Osteocyte (in vitro differentiated cells): ENCODE results near the gene GPX7.

DNA sequence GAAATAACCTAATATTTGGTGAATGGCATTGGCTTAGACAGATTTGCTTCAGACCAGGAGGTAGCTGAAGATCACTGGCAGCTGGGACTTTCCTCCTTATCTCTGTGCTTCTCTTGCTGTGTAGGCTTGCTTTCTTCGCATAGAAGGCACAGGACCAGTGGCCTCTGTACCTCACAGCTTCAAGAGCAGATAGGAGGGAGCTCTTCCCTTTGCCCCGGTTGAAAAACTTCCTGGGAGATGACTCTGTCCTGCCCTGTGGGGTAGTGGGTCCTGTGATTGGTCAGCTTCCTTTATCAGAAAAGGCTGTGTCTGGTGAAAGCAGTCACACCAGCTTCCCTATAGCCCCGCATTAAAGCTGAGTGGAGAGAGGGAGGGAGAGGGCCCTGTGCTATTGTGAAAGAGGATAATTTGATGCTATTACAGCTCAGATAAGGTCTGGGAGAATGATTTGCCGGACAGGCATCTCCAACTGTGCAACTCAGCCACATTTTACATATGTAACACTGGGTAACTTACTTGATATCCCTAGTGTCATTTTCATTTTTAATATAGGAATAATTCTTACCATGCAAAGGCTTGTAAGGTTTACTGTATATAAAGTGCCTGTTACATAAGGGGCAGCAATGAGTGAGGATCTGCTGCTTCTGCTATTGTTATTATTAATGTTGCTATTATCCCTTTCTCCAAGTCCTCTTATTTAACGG lies 31.5 kb downstream of the OSBPL9 start:
- PRO-cap, result no peak

DNA sequence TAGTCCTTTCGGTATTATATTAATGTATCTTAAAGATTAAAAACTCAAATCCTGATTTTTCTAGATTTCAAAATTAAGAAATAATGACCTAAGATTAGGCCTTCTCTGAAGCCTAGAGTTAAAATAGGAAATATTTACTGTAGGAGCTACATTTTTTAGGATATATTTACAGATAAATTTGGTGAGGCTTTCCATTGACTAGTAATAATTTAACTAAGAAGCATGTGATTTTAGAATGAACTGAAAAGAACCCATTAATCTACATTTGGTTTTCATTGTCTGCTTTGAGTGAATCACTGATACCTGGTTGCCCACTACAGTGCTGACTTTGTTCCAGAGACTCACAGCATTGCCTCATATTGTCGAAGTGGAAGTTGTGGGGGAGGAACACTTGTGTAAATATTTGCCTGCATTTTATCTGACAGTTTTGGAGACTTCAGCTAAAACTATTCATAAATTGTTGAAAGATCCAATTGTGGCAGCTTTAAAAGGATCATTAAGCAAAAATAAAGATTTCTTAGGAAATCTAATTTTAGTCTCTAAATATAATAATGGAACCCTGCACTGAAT lies 73.2 kb downstream of the OSBPL9 start:
- PRO-cap, result no peak

DNA sequence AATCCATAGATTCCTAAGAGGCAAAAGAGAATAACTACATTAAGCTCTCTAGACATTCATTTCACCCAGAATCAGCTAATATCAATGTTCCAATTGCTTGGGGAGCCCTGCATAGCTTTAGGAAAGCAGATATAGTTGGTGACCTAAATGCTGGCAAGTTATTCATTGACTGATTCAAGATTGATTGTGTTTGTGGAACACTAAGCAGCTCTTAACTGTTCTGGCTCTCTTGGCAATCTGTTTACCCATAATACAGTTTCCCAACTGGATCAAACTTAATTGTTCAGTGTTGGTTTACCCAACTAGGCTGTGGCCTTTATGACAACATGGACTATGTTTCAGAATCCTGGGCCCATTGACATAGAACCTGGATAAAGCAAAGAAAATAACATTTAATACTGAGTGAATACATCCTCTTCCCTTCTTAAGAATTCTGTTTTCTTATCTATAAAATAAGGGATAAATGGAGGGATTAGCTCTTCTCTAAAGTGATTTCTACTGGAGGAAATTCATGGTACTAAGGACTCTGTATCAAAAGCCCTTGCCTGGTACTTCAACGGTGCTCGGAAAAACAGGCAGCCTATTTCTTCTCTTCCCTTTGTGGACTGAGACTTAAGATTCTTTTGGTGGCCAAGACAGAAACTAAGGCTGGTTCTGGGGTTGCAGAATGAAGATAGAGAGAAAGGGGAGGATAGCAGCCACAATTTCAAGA lies 83.5 kb downstream of the NRDC start:
- PRO-cap, result no peak

DNA sequence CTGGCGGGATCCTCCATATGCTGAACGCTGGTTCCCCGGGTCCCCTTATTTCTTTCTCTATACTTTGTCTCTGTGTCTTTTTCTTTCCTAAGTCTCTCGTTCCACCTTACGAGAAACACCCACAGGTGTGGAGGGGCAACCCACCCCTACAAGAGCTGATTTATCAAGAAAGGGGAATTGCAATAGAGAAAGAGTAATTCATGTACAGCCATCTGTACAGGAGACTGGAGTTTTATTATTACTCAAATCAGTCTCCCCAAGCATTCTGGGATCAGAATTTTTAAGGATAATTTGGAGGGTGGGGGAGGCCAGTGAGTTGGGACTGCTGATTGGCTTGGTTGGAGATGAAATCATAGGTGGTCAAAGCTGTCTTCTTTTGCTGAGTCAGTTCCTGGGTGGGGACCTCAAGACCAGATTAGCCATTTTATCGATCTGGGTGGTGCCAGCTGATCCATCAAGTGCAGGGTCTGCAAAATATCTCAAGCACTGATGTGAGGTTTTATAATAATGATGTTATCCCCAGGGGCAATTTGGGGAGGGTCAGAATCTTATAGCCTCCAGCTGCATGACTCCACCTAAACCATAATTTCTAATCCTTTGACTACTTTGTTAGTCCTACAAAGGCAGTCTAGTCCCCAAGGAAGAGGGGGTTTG lies 16.7 kb upstream of the RAB3B start:
- PRO-cap, result no peak

- PRO-cap, result no peak
These were observed 17.1 kb downstream of the CC2D1B start for GRCh38 chr1:52348494-52349680.

GRCh38 chr1:52357401-52358097 lies 8.5 kb downstream of the CC2D1B start:
- PRO-cap, result no peak

DNA sequence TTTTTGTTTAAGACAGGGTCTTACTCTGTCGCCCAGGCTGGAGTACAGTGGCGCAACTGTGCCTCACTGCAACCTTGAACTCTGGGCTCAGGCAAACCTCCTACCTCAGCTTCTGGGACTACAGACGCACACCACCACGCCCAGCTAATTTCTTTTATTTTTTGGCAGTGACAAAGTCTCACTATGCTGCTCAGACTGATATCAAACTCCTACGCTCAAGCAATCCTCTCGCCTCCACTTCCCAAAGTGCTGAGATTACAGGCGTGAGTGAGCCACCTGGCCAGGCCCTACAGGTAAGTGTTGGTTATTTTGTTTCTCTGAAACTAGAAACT lies 2.4 kb downstream of the TUT4 start:
- PRO-cap, result no peak

DNA sequence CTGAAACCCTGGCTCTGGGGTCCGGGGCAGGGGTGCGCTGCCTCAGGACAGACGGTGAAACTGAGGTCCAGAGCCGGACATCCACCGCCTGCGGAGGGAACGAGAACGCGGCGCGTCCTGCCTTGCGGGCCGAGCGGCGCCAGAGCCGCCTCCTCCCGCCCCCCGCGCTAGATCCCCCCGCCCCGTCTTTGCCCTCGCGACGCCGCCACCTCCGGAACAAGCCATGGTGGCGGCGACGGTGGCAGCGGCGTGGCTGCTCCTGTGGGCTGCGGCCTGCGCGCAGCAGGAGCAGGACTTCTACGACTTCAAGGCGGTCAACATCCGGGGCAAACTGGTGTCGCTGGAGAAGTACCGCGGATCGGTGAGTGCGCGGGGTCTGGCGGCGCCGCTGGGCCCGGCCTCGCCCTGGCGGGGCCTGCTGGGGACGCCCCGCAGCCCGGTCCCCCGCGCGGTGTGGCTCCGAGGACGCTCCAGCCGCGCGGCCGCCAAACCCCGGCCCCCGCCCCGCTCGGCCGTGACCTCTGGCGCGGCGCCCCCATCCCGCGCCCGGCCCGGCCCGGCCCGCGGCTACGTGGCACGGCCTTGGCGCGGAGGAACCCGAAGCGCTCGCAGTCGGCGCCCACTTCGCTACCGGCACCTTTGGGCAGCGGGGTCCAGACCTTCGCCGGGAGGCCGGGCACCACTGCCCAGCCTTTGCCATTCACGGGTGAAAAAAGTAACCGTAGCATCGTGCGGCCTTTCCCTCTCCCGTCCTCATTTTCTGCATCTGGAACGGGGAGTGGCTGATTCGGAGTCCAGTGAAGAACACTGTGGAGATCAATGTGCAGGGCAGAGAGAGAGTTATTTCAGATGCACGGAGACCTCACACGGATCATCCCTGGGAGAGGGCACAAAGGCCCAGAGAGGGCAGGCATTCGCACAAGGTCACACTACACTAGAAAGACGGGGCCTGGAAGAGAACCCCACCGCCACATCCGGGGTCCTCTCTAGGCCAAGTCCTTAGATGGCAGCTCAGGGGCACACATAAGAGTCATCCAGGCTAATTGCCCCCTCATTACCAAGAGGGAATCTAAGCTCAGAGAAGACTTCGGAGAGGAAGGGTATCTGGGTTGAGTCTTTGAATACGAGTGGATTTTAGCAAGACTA lies at the start of gene GPX7:
GPX7 (plus strand) TSS at position 185 of the 1,146 bp plus-strand sequence.
- PRO-cap, result bidirectional peak, plus-strand start at position 216 of the sequence, minus-strand start at position 154 of the sequence; bidirectional peak, plus-strand start at position 343 of the sequence, minus-strand start at position 455 of the sequence; unidirectional peak, minus-strand start at position 695 of the sequence; unidirectional peak, minus-strand start at position 811 of the sequence

DNA sequence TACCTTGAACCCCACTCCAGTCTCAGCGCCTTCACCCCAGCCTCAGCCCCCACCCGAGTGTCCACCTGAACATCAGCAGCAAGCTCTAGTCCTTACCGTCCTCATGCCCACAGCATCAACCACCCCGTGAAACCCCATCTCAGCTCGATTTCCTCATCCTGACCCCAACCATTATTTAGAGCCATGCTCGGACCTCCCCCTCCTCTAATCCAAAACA lies 638 bp downstream of the SHISAL2A start:
- PRO-cap, result no peak

- PRO-cap, result no peak
These were observed 19.0 kb downstream of the SHISAL2A start for GRCh38 chr1:52651942-52652492.

DNA sequence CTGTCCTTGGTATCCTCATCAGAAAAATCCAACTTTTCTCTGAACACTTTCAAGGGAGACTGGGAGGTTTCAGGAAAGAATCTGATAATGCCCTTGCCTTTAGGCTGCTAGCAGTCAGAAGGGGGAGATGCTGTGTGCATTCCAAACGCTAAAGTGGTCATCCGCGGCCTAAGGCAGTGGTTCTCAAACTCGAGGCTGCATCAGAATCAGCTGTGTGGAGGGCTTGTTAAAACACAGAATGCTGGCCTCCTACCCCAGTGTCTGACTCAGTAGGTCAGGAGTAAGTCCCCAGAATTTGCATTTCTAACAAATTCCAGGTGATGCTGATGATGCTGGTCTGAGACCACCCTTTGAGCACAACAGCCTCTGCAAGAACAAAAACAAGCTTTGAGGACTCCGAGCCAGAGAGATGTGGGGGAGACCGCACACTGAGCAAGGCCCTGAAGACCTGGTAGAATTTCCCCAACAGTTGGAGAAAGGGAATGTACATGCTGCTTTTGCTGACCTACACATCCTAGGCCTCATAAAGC lies 26.9 kb downstream of the SHISAL2A start:
- PRO-cap, result no peak

- PRO-cap, result no peak
These were observed 2.0 kb downstream of the ECHDC2 start for GRCh38 chr1:52919150-52920382.

DNA sequence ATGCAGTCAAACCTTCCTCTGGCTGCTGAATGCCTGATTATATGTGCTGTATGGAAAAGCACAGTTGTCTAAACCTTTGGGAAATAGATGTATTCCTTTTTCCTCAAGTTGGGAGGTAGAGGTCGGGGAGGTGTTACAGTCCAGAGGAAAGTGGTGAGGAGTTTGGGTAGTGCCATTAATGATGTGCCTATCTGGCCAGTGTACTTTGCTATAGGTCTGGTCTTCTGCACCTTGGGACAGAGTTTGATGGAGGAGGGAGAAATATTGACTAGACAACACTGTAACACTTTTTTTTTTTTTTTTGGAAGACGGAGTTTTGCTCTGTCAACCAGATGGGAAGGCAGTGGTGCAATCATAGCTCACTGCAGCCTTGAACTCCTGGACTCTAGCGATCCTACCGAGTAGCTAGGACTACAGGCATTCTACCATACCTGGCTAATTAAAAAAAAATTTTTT lies 1.9 kb downstream of the SCP2 start:
- PRO-cap, result no peak

GRCh38 chr1:53057276-53057479 lies 4.8 kb upstream of the PODN start:
- PRO-cap, result no peak

GRCh38 chr1:53182184-53182712 lies 14.4 kb upstream of the CPT2 start:
- PRO-cap, result no peak

- PRO-cap, result no peak
These were observed 4.9 kb upstream of the CZIB start for GRCh38 chr1:53225279-53225862.

- PRO-cap, result no peak
These were observed 33.3 kb downstream of the LRP8 start for GRCh38 chr1:53294514-53295018.

DNA sequence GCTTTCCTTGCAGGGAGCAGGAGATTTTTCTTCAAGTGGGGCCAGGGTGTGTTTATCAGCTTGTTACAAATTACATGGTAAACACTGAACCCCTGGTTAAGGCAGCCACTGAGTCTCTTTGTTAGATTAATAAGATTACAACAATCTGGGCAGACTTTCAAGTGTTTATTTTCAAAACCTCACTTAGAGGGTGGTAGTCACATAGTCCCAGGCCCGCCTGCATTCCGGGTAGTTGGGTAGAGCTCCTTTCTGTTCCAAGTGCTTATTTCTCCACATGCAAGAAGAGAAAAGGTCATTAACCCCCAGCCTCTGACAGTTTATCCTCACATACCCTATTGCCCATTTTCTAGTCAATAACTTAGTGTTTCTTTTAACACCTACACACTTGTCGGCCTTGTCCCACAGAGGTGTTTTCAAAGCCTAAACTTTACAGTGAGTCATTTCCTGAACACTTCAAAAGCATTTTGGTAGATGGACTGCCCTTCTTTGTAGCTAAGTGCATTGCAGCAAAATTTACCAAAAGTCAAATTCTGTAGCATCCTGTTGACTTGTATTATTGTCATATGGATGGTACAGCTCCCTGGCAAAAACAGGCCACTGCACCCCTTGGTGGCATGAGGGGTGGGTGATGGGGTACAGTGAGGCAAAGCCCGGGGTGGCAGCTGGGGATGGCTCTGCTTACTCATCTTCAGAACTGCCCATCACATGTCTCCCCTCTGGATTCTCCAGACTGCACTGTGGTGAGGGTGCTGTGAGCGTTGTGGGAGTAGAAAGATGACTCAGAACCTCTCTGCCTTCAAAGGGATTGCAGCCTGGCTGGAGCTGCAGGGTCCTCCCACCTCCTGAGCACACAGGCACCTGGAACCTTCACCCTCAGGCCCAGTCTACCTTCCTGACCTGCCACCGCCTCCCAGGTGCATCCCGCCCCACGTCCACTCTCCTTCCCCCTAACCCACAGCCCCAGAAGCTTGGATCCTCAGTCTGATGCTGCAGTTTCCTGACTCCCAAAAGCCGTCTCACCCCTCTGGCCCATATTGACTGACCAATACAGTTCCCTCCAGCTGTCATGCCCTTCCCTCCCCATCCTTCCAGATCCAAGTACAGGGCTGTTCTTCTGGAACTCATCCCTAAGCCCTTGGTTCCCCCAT lies 45.8 kb upstream of the DMRTB1 start:
- PRO-cap, result no peak

DNA sequence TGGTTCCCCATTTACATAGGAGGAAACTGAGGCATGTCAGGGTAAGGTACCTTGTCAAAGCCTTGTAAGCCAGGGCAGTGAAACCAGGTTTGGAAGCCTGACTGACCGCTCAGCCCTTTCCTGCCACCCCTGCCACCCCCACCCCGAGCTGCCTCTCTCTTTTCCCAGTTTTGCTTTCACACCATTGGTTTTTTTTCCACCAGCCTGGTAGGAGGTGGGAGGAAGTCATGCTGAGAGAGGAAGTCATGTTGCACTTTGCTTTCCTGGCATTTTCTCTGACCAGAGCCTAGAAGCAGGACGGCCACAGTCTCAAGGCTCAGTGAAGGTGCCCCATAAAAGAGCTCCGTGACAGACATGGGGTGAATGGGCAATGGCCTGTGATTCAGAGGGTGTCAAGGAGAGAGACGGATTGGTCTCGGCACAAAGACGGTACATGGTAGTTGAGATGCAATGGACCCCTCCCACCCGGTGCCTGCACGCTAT lies 42.2 kb upstream of the DMRTB1 start:
- PRO-cap, result no peak

- PRO-cap, result no peak
These were observed 640 bp downstream of the IFT25 start for GRCh38 chr1:53944870-53945247.